Neutrophil (primary cell): ENCODE measurements around a stretch of chr2.

GRCh38 chr2:85999152-85999668, 106.5 kb downstream of the POLR1A start:
- PRO-cap: no peak

GRCh38 chr2:86080365-86081064, 25.2 kb downstream of the POLR1A start:
- PRO-cap: no peak

GRCh38 chr2:86297506-86298258, 39.7 kb downstream of the REEP1 start:
- PRO-cap: no peak

- PRO-cap: no peak
Observed at GRCh38 chr2:86443324-86443576, 2.1 kb downstream of the KDM3A start.

- PRO-cap: no peak
Observed at GRCh38 chr2:86449172-86449761, 8.1 kb downstream of the KDM3A start.

DNA sequence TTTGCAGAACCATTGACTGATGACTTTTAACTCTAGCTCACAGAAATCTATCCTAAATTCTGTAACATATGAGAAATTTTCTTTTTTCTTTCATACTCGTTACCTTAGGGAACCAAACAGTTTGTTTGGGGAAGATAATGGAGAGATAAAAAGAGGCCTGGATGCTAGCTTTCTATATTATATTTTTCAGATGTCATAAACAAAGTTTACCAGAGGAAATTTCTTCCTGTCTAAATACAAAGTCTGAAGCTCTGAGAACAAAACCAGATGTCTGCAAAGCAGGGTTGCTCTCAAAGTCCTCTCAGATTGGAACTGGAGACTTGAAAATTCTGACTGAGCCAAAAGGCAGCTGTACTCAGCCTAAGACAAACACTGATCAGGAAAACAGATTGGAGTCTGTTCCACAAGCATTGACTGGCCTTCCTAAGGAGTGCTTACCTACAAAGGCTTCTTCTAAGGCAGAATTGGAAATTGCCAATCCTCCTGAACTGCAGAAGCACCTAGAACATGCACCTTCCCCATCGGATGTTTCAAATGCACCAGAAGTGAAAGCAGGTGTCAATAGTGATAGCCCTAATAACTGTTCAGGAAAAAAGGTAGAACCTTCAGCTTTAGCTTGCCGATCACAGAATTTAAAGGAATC, 25.1 kb downstream of the KDM3A start:
- PRO-cap: no peak

GRCh38 chr2:86720909-86721397, 862 bp downstream of the RMND5A start:
- PRO-cap: no peak

- PRO-cap: no peak
Observed at GRCh38 chr2:87076862-87077383, 55.3 kb upstream of the PLGLB1 start.

DNA sequence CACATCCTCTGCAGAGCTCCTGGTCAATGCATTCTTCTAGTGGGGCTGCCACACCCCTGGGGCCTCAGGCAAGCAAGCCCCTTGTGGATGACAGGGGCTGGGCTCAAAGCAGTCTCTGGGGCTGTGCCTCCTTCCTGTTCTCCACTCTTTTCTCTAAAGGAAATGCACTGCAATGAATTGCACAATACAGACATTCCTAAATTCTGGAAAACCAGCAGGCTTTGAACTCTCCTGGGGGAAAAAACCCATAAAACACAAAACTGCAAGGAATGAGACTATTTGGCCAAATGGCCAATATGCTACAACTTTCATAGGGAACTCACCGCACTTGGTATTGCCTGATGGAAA, 293.9 kb upstream of the PLGLB2 start:
- PRO-cap: no peak

DNA sequence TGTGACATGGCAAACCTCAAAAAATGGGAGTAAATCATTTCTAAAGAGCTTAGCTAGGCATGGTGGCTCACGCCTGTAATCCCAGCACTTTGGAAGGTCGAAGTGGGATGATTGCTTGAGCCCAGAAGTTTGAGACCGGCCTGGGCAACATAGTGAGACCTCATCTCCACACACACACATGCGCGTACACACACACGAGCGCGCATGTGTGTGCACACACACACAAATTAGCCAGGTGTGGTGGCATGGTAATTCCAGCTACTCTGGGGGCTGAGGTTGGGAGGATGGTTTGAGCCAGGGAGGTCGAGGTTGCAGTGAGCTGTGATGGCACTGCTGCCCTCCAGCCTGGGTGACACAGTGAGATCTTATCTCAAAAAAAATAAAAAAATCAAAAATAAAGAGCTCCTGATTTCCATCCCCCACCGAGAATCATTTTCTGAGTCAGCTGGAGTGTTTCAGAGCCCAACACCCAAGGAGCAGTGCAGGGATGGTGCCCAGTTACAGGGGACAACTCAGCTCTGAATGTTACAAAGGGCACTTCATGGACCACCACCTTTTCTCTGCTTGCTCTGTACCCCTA, 261.5 kb upstream of the PLGLB2 start:
- PRO-cap: no peak

DNA sequence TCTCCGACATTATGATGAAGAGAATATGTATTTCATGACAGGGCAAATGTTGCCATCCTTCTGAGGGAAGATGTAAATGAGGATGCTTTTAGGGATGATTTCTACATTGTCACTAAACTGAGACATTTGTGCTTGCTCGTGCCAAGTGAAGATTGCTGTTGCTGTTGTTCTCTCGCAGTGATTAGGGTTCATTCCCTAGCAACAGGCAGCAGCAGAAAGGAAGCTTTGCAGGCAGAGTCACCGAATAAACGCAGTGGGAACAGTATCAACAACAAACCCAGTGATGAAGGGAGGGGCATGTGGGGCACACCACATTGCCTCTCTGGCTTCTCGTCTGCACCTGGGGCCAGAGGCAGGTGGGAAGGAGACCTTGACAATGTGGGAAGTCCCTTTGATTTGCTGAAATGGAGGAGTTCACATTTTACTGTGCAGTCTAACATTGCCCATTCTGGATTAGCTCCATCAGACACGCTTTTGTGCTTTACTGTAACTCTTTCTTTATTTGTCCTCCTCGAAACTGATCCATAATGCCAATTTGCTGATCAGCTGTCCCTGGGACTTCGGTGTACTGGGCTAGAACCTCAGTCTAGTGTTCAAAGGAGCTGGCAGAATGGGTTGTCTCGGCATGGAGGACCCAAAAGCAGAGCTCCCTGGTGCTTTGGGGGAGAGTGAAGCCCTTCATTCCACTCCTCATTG, 240.1 kb upstream of the PLGLB2 start:
- PRO-cap: no peak

DNA sequence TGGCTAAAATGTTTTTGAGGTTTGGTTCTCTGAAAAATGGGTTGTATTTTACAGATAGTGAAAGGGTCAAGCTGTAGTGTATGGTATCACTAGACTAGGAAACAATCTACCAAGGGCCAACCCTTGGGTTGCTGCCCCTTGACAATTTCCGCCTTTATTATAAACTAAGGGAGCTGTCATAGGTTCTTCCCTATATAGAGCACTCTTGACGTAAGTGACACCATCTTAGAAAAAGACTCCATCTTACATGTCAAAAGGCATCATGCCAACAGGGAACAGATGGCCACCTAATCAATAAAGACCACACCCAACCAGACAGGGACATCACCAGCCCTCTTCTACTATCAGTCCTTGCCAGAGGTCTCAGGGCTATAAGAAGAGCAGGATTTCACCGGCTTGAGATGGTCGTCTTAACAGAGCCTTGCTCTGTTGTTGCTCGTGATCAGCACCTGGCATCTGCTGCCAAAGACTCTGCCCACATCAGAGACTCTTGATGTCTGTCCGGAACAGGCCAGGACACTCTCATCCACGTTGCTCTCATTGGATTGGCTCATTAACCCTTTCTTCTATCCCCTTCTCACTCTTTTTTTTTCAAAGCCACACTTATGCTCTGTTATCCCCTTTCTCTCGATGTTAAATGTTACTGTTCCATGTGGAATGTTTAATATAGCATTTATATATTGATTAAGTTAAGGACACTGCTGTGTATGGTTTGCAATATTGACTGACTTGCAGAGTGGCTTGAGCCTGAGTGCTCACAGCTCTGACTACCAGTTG, 231.4 kb upstream of the PLGLB2 start:
- PRO-cap: no peak

DNA sequence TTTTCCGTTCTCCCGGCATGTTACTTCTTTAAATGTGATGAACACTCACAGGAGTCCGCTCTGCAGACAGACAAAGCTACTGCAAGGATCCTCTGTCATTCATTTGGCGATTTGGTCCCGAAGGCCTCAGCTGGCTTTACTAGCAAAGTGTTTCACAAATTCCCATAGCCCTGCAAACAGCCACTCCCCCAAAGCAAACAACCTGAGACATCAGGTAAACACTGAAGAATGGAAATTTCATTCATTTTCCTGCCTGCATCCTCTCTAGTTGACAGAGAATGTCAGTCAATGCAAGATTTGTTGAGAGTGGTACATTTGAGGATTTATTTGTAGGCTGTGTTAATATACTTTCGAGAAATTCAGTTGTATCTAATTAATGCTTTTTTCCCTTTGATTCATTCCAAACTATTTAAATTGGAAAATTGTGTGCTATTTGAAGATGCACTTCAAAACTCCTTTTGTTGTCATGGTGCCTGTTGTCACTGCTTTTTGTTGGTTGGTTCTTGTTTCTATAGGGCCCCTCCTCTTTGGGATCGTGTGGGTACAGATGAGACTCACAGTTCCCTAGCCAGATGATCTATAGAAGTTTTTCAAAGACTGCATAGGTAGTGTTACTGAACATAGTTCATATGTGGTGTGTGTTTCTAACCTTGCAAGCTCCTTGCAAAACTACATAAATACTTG, 215.8 kb upstream of the PLGLB2 start:
- PRO-cap: no peak

DNA sequence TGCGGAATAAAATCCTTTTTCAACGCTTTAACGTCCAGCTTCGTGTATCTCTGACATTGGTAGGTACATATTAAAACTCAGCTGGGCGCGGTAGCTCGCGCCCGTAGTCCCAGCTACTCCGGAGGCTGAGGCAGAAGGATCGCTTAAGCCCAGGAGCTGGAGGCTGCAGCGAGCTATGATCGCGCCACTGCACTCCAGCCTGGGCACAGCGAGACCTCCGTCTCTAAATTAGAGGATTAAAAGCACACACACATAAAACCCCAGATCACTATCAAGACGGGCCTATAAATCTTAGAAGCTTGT, 889 bp downstream of the KRCC1 start:
- PRO-cap: no peak

DNA sequence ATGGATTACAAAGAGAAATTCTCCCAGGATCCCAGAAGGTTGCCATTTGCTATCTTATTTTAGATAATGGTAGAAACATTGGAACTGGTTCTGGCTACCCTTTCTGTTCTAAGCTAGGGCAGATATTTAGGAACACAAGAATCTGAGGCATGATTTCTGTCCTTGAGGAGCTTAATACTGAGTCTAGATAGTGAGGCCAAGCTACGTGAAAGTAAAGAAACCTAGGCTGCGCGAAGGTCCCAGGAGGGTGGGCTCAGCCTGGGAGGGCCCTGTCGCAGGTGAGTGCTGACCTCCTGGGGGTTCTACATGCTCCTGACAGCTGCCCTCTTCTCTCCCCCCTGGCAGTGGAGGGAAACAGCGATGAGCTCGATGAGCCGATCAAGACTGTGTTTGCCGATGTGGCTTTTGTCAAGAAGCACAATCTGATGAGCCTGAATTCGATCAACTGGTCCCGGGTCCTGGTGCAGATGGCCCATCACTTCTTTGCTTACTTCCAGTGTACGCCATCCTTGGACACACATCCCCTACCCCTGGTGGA, 8.4 kb downstream of the THNSL2 start:
- PRO-cap: no peak

- PRO-cap: no peak
Observed at GRCh38 chr2:88265670-88265938, 95.5 kb downstream of the THNSL2 start.

- PRO-cap: no peak
Observed at GRCh38 chr2:88615710-88616563, 11.3 kb downstream of the EIF2AK3 start.

DNA sequence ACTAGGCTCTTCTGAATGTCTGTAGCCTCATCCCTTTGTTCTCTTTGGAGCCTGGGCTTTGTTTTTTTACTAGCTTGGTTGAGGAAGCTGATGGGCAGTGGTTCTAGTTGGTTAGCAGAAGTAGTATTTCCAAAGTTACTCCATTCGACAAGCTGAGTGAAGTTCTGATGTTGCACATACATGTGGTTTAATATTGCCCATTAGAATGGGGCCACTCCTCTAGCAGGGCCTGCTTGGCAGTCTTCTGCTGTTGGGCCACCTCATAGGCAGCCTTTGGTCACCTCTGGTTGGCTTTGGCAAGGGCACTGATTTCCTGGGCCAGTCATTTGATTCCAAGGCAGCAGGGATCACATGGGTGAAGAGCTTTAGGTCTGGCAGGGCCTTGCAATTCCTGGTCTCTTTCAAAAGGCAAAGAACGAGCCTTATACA, 2.5 kb downstream of the RPIA start:
- PRO-cap: no peak

DNA sequence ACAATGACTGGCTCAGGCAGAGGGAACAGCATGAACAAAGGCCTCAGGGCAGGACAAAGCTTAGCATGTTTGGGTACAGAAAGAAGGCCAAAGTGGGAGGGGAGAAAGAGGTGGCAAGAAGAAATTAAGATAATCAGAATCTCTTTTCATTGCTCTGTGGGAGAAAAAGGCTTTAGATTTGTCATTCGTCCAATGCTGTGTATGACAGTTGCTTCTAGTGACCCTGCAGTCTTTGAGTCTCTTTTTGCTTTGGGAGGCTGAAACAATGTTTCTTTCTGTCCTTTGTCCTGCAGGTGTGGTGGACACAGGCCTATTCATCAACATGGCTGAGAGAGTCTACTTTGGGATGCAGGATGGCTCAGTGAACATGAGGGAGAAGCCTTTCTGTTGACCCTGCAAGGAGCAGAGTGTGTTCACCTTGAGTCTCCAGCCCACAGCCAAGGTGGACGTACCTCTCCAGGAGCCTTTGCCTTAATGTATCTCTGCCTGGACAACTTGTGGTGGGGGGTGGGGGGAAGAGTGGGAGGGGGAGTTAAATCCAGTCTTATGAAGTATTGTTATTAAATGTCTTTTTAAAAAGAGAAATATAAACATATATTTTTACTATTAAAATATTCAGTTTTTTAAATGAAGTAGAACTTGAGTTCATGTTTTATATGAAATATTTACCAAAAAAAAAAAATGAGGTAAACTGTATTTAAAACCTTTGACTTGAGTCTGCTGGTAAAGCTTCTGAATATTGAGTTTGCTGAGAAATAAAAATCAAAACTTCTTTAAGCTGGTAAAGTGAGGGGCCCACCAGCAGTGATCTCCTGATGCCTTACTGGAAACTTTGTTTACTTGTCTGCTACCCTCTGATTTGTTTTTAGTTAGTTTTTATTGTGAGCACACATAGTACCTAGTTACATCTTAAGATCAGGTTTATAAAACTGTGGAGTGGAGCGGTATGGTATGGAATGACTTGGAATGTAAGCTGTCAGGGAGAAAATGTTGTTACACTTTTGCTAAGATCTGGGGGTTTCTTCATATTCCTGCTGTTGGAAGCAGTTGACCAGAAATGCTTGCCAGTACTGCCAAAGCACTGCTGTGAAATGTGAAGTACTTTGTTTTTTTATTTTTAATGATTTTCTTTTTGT, 58.6 kb downstream of the RPIA start:
- PRO-cap: no peak

GRCh38 chr2:88845761-88846049, 154.2 kb downstream of the RPIA start:
- PRO-cap: no peak